Left cardiac atrium (tissue), 1 donor: ENCODE measurements around a stretch of chr2.

DNA sequence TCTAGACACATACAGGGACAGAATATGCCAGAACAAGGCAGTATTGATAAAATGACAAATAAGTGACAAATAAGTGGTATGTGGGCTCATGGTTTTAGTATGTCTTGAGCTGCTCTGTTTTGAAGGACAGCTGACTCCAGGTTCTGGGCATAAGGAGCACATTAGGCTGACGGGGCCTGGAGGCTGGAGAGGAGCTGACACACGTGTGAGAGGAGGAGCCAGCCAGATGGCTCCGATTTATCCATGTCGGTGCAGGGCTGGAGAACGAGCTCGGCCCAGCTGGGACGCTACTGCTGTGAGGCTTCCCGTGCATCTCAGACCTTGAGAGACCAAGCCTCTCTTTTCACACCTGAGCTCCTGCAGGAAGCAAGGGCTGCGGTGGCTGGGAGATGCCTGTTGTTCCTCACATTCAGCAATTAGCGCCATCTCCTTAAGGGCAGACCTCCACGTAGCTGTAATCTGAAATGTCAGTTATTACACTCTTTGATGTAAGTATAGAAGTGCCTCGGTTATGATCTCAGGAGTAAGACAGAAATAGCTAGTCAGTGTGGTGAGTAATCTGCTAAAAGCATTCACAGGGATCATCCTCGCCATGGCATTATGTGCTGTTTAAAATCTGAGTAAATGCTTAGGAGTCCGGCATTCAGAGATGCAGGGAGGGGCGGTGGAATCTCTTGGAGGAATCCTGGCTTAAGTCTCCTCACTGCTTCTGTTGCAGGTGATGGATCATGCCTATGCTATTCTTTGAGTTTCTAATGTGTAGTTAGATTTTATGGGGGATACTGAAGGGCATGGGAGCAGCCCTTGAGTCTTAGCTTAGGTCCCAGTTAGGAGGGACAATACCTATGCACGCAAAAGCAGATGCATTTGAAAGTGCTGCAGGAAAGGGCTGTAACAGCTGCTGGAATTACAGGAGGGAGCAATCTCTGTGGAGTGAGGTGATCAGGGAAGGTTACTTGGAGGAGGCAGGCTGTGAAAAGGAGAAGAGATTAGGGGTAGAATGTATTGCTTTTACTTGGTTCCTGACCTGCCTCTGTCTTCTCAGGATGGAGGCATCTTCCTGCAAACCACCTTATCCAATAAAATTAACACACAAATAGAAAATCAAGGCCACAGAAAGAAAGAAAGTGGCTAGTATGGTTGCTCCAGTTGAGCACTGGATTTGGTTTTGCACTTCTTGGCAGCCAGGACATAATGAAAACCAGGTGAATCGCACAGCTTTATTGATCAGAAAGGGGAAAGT, 108.1 kb downstream of the PRKCE start:
- PRO-cap = no peak

DNA sequence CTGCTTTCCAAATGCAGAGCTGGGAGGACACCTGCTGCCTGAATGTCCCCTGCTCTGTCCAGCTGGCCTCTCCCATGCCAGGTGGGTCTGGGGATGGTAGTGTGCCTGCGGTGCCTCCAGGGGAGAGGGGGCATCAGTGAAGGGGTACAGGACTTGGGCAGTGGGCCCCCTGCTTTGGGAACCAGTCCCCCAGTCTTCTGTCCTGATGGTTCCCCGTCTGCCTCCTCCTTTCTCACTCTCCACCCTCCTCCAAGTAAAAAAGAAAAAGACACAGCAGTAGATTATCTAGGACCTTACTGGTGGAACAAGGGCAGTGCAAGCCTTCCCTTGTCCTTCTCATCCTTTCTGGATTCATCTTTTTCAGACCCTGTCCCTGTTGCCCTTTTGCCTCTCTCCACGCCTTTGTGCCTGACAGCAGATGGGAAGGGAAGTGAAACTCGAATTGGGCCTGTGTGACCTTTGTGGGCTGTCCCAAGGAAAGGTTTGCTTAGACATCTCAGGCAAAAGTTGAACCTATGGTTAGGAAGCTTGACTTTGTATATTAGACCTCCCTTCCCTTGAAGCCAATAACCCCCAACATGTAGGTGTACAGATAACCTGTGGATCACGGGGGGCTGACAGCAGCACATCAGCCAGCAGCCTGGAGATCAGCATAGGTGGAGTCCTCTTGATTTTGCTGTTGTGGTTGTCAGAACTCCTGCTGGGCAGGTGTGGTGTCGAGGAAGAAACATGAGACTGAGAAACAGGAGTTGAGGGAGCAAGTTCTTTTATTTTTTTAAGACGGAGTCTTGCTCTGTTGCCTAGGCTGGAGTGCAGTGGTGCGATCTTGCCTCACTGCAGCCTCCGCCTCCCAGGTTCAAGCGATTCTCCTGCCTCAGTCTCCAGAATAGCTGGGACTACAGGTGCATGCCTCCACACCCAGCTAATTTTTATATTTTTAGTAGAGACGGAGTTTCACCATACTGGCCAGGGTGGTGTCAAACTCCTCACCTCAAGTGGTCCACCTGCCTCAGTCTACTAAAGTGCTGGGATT, 185.3 kb downstream of the PRKCE start:
- PRO-cap = no peak

- PRO-cap = no peak
Observed at GRCh38 chr2:45842697-45843841, 191.6 kb downstream of the PRKCE start.

DNA sequence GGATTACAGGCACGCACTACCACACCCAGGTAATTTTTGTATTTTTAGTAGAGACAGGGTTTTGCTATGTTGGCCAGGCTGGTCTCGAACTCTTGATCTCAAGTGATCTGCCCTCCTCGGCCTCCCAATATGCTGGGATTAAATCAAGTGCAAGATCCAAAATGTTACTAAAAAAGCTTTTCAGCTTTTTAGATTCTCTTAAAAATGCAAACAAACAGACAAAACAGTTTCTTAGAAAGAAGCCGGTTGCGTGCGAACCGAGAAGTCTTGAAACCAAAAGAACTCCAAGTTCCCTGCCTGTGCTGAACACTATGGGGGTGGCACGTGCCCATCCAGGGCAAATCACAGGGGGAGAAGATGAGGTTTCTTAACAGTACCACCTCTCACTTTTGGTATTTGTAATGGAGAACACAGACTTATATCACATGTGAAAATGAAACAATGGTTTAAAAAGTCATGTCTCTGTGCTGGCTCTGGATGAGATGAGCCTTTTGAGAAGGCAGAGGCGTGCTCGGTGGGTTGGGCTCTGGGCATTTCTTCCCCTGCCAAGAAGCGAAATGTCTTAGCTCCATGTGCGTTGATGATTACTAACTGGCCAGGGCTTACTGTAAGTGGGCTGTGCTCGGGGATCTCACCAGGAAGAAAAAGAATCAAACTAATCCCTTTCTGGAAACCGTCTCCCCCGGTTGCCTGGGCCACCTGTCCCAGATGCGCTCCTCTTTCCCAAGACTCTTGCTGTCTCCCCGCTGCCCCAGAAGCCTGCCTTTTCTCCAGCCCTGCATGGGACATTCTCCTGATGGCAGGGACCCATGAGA, 252.8 kb downstream of the PRKCE start:
- PRO-cap = no peak

DNA sequence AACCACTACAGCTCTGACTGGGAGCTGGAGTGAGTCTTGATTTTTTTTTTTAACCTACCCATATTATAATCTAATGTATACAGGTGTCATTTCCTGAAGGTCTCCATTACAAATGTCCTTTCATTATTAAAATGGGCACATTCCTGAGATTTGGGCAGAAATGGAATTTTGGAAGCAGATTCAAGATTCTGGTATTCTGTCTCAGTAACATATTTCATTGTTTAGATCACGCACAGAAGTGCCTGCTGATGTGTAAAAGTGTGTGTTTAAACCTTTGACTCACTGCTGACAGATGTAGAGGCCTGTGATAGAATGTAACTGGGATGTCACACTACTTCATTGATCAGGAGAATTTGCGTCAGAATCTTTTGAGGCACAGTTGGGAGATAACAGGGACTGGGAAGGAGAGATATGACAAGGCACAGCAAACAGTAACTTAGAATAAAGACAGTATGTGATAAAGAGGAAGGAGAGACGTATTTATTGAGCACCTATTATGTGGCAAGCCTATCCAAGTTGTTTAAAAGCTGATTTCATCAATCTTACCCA, 276.8 kb upstream of the EPAS1 start:
- PRO-cap = no peak

GRCh38 chr2:46063042-46063598, 234.1 kb upstream of the EPAS1 start:
- PRO-cap = no peak

- PRO-cap = no peak
Observed at GRCh38 chr2:46067696-46068411, 229.4 kb upstream of the EPAS1 start.

DNA sequence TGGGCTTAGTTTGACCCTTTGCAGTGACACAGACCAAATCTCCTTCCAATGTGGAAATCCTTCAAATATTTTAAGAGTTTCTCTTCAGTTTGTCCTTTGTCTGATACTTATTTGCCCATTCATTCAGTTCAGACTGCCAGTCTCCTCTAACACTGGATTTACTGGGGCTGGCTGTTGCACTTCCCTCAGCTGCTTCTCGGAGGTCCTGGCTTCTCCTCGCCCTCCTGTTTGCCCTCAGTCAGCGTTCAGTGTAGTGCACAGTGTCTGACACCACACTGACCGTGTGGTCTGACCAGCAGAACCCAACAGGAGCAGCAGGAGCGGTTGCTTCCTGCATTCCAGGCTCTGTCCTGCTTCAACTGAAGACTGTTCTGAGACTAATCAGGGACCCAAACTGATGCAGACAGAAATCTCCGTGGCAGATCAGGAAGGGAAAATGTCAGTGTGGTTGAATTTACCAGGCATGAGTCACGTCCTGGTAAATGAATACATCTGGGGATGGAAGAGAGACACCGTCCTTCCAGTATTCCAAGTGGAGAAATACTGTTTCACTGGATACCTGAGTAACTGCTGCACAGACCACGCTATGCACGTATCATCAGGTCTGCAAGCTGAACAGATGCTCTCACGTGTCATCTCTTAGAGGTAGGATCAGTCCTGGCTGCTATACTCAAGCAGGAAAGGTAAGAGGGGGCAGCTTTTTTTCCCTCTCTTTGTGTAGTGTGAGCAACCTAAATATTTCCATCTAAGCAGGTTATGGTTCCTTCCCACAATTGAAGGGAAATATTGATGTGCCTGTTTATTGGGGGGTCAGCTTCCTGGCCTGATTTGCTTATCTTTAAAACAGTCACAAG, 223.7 kb upstream of the EPAS1 start:
- PRO-cap = no peak

DNA sequence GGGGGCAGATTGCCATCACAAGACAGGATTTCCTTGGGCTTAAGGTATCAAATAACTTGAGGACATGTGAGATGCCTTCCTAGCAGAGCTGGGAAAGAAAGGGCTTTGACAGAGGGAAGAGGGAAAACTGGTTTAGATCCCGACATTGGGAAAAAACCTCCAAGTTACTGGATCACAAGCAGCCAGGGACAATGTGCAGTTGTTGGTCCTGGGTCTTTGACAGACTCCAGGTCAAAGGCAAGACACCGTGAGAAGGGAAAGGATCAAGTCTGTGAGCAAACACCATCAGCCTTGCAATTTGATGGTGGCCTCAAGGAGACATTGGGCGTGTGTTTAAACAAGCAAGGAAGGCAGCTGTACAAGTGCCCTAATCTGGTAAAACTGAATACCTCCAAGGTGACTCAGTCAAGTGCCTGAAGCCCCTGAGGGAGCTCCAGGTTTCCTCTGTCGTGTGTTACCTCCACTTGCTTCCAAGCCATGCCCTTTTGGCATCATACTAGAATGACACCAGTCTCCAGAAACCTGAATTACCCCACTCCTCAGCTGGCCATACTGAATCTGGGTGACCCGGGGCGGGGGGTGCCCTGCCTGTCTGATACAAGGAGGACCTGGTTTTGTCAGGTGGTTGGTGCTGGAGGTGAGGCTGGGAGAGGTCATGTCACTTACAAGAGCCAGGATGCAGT, 133.0 kb upstream of the EPAS1 start:
- PRO-cap = no peak

DNA sequence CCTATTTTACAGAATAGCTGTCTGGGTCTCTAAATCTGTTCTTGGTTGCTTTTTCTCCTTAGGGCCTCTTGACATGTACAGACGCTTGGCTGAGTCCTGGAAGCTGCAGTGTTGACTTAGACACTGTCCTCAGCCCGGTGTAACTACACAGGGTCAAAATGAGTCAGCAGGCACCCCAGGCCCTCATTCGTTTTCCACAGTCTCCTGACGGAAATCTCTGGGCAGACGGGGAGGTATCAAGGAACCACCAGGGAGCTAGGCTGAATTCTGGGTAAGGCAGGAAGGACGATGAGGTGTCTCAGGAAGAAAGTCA, 24.0 kb upstream of the EPAS1 start:
- PRO-cap = no peak

DNA sequence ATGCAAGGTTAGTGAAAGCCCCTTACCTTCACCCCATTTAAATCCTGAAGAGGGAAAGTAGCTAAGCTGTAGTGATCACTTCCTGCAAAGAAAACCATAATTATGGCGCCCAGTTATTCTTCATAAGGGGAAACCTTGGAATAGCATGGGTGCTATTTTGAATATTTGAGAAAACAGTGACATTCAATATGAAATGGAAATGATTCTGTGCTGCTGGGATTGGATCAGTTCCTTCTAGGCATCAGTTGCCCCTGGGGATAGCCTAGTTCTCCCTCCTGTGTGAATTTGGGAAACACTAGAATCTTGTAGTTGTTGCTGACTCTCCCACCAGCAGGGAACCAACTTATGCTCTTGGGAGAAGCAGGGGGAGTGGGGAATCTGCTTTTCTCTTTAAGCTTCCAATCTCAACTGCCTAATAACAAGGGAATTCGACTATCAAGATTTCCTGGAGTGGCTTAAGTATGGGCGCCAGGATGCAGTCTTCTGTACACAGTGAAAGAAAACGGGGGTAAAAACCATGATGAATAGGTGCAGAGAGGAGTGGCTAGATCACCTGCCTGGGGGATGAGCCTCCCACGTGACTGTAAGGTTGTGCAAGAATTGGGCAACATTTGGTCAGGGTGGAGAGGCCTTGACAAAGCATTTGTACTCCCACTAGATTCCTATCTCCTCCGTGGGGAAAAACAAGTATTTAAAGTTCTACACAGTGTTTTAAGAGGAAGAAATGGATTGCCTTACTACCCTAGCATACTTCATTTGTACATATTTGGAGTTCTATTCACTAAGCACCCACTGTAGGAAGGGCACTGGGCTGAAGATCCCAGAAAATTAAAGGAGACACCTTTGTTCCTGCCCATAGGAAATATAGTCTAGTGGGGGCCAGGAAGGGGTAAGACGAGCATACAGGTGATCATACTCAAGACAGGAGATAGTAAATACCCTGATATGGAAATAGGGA, 28.9 kb downstream of the EPAS1 start:
- PRO-cap = no peak

GRCh38 chr2:46345175-46345690, 48.0 kb downstream of the EPAS1 start:
- PRO-cap = no peak

DNA sequence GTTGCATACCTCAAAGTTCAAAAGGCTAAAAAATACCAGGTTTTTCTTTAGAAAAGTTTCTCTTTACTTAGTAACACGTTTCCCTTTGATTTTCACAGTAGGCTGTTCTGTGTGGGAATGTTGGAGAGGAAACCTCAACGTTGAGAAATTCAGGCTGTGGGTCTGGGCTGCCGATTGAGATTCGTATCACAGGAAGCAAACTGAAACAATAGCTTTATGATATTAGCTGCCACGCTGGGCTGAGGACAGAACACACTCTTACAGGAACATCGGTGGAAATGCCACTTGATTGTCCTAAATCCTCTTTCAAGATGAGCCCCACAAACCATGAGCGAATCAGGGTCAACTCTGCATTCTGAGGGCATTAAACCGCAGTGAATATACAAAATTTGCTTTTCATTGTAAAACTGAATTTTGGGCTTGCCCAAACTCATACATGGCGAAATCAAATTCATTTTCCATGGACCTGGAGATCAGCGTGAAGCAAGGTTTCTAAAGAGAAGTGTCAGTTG, 53.2 kb downstream of the EPAS1 start:
- PRO-cap = no peak

DNA sequence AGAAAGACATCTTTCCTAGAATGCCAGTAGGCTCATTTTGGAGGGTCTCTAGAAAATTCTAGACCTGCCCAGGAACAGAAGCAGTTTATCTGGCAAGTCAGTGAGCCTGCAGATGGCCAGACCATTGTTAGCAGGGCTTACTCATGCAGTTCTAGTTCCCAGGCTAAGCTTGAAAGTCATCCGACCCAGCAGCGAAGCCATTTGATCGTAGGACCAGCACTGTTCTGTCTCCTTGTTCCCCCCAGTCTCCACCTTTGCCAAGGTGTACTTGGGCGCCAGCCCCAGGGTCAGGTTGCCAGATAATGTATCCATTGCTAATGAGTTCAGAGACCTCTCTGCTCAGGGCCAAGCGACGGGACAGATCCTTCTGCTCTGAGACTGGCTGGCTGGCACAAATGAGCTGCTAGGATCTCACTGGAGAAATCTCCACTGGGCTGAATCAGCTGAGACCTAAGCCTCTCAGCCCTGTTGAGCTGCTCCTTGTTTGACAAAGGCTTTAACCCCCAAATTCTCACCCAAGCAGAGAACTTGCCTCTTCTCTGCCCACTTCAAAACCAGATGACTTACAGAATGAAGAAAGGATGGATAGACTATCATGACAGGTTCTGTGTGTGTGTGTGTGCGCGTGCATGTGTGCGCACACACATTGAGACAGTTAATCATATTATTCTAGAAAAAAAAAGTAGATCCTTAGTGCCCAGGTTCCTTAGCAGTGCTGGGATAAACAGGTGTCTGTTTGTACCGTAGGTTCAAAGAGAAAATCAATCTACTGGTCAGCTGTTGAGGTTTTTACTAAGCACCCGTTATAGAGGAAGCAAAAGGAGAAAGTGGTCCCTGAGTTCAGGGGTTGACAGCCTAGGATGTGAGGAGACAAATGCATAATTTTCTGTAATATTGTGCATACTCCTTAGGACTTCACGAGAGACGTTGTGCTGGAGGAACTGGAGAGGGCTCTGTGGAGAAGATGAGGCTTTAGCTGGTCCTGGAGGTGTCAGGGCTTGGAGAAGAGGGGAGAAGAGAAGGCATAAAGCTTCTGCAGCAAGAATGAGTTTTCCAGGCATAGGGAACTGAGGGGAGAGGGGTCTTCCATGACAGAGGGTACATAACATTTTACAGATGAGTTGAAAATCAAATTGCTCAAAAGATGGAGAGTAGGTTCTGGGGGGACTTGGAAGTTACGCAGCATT, 70.5 kb downstream of the EPAS1 start:
- PRO-cap = no peak

DNA sequence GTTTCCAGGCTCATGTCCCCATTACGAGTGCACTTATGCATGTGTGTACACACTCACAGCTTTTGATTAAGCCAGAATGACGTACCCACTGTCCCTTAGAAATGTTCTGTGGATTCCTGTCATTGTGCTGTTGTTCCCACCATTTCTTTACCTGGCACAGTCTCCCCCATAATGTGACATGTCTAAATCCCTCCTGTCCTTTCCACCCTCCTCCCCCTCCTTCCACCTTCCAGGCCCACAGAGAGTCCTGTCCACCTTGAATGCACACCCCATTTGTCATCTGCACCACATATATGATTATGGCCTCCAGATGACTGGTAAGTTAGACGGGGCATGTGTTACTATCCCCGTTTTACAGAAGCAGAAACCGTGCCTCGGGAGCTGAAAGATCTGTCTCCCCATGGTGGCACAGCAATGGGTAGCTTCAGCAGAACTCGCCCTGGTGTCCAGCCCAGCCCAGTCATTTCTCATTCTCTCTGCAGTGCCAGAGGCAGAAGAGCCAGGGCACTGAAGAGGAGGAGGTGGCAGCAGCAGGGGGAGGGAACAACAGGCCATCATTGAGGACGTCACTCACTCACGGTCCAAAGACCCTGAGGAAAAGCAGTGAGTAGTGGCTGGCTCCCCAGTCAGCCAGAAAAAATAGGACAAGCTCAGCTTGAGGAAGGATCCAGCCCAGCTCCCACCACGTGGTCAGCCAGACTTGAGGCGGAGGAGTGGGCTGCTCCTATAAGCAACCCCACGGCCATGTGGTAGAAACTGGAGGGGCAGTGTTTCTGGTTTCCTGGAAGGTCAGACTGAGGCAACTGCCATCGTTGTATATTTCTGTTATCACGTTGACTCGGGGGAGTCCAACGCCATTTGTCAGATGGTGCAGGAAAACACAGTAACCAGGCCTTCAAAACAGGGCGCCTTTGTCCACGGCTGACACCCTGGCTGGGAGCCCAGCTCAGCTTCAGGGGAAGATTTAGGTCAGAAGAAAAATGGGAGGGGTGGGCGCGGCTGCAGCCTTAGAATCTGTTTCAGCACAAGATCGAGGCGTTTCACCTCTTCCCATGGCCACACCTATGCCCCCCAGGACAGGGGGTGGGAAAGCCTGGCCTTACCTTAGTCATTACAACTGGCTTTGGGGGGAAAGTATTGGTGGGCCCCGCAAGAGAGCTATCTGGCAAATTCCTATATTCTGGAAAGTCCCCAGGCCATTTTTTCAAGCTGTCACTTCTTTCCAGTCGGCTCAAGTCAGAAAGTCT, 82.0 kb upstream of the RHOQ start:
- PRO-cap = no peak

GRCh38 chr2:46520346-46520597, 22.0 kb upstream of the RHOQ start:
- PRO-cap = no peak

GRCh38 chr2:46547680-46548802, 5.7 kb upstream of the ATP6V1E2 start:
- PRO-cap = no peak

DNA sequence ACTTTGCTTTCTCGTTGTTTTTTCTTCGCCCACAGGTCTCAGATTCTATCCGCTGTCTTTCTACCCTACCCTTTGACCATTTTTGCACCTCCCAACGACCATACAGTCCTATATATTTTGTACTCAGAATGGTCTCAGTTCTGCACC, 222 bp downstream of the CRIPT start:
- PRO-cap = no peak

GRCh38 chr2:46943761-46944206, 2.8 kb downstream of the TTC7A start:
- PRO-cap = no peak

DNA sequence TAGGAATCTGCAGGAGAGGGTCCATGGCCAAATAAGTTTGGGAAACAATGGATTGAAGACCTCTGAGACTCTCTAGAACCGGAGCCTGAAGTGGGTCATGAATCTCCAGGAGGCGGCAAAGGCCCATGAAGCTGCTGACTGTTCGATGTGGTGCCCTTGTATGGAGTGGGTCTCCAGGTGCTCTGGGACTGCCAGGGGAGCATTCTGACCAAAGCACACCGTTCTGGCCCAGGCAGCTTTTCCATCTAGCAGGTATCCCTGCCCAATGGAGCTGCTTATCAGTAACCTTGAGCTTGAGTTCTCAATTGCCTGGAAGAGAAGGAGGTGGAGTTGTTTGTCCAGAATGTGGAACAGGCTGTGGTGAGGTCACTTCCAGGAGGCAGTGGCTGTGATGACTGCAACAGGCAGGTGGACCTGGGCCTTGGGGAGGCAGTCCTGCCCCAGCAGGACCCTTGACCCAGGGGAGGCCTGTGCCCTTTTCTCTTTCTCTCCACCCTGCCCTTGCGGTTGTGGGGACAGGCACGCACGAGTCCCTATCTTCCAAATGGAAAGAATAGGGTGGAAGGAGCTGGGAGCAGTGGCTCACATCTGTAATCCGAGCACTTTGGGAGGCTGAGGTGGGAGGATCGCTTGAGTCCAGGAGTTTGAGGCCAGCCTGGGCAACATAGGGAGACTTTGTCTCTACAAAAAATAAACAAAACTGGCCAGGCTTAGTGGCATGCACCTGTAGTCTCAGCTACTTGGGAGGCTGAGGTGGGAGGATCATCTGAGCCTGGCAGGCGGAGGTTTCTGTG, 40.7 kb downstream of the TTC7A start:
- PRO-cap = no peak